Fallopian tube (tissue), 1 donor: ENCODE measurements around a stretch of chr5.

DNA sequence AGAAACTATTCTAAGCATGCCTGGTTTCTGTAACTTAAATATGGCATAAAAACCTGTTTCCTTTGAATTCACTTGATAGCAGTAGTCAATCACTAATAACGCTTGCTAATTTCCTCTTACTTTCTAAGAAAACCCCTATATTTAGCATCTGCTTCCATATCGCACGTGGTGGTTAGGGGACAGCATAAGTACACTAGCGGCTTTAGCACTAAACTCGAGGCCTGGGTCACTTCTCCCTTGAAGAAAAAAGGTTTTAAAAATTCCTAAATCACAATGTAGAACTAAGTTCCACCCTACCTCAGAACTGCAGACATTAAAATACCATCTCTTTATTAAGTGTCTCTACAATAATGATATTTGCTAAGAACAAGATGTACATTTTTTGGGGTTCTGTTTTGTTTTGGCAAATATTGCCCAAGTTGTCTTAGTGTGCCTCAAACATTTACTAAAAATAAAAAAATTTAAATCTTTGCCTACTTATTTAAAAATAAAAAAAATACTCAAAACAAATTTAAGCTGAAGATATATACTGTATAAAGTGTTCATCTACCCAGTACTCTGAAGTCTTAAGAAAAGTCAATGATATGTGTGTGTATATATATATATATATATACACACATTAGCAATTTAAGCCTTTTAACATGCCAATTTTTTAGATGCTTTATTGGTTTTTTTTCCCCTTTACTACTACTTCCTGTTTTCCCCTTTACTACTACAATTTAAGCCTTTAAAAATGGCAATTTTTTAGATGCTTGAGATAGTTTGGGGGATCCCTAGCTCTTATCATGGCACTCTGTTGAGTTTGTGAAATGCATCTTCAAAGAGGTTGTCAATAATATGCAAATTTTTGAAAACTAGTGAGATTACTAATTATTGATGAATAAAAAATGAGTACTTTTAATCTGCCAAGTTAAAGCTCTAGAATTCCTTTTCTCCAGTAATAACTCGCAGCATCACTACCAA lies 54.9 kb downstream of the IL6ST start:
- PRO-cap = no peak

- PRO-cap = no peak
Observed at GRCh38 chr5:55944457-55945144, 50.2 kb downstream of the IL6ST start.

DNA sequence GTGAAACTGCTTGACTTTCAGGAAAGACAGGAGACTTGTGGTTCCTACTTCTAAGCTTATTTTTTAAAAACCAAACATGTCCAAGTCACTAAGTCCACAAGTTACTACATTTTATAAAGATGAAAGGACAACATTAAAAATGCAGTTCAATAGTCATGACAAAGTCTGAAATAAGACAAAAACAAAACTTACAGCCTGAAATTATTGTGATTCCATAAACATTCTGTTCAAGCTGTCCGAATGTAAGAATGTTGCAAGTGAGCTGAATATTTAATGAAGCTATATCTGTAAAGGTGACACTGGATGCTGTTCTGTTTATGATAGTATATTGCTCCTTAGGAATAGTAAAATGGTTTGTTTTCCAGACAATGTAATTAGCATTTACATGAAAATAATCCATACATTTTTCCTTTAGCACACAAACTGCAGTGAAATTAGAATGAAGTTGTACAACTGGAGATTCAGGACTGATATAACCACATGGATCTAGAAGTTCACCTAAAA lies 25.4 kb downstream of the IL6ST start:
- PRO-cap = no peak

DNA sequence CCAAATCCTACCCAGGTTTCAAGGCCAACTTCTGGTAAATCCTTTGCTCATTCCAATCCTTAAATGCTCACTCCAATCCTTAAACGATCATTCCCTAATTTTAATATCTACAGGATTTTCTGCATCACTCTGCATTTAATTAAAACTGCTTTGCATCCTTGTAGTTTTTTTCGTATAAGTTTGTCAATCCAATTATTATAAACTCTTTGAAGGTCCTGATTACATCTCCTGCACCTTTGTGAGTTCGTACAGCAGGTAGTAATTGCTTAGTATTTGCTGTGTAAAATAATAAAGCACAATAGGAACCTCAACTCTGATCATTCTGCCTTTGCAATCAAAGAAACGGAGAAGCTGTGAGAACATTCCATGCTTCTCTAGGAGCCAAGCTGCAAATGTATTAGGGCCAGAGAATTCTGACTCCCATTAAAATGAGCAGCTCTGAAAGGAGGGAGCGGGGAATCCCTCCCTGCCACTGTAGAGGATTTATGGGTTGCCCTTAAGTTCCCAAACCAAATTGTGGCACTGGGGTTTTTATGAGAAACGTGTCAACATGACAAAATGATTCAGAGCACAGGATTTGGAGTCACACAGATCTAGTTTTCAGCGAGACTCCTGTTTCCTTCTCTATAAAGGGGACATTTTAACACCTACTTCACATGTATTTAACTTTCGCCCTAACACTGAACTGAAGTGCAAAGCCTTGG lies 1.9 kb downstream of the IL6ST start:
- PRO-cap = unidirectional peak, plus-strand start at position 406 of the sequence

GRCh38 chr5:55993573-55994345 lies 1.0 kb downstream of the IL6ST start:
- PRO-cap = no peak

DNA sequence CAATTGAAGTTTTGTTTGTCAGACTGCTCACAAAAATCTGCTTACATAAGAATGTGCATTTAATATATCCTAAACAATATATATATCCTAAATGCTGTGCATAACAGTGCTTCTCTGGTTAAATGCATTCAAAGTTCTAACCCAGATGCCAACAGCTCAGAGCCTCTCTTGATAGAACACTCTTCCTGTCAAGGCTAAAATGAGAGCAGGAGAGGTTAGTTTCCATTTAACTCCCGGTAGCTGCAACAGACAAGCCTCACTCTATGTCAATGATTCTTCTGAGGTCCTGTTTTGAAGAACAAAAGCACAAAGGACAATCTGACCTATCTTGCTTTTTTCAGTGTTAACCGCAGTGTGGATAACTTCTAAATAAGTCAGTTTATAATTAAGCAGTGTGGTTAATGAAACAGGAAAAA lies 80.8 kb downstream of the ANKRD55 start:
- PRO-cap = no peak

DNA sequence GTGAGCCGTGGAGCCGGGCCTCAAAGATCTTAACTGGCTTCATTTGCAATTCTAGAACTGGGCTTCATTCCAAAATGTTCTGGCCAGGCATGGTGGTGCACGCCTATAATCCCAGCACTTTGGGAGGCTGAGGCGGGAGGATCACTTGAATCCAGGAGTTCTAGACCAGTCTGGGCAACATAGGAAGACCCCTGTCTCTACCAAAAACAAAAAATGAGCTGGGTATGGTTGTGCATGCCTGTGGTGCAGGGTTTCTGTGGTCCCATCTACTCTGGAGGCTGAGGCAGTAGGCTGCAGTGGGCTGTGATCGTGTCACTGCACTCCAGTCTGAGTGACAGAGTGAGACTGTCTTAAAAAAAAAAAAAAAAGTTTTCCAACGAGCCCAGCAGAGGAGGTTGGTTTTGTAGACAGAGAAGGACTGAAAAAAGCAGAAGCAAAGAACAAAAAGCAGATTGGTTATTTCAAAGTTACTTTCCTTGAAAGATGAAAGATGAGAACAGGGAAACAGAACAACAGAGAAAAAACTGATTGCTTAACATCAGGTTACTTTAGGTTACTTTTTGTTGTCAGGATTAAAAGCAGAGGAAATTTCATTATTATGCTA lies 78.2 kb downstream of the ANKRD55 start:
- PRO-cap = no peak

DNA sequence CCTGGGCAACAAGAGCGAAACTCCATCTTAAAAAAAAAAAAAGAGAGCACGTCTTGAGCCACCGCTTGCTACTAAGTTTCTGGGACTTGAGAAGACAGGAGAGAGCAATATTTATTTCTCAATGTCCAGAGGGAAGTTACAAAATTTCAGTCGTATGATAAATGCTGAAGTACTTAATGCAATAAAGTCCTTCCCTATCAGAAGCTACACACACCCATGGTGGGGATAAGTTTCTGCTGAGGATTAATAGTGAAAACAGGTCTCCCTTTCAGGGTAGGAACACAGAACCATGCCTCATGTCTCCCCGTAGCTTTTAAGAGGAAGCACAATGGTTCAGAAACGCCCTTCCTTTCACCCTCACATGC lies 73.7 kb downstream of the ANKRD55 start:
- PRO-cap = no peak

- PRO-cap = no peak
Observed at GRCh38 chr5:56221731-56222180, 11.4 kb downstream of the ANKRD55 start.

GRCh38 chr5:56637257-56637750 lies 178.0 kb upstream of the MAP3K1 start:
- PRO-cap = no peak

DNA sequence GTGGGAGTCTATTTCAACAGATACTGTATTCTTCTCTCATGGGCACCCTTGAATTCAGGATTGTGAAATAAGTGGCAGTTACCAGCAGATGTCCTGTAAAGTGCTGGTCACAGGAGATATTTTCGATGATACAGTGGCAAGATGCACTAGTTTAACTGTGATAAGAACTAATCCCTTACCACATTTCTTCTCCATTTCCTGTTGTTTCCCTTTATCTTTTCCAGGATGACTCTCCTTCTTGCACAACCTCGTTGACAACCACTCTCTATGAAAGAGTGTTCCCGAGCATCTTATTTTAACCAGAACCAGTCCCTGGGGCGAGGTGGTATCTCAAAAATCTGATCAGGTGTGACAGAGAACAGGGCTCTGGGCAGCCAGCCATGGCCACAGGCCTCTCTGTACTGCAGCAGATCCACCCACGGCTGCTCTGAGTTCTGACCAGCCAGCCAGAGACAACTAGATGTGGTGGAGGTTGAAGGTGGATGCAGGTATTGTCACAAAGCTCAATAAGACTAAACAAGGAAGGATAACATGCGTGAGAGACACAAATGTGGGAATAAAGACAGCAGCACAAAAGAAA lies 51.3 kb upstream of the MAP3K1 start:
- PRO-cap = no peak

- PRO-cap = no peak
Observed at GRCh38 chr5:56829009-56829497, 13.7 kb downstream of the MAP3K1 start.

DNA sequence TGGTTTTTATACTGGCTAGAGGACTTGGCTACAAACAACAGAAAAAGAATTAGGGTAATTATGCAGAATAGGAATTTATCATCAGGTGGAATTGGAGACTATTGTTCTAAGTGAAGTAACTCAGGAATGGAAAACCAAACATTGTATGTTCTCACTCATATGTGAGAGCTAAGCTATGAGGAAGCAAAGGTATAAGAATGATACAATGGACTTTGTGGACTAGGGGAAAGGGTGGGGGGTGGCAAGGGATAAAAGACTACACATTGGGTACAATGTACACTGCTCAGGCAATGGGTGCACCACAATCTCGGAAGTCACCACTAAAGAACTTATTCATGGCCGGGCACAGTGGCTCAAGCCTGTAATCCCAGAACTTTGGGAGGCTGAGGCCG lies 51.6 kb upstream of the MIER3 start:
- PRO-cap = no peak

DNA sequence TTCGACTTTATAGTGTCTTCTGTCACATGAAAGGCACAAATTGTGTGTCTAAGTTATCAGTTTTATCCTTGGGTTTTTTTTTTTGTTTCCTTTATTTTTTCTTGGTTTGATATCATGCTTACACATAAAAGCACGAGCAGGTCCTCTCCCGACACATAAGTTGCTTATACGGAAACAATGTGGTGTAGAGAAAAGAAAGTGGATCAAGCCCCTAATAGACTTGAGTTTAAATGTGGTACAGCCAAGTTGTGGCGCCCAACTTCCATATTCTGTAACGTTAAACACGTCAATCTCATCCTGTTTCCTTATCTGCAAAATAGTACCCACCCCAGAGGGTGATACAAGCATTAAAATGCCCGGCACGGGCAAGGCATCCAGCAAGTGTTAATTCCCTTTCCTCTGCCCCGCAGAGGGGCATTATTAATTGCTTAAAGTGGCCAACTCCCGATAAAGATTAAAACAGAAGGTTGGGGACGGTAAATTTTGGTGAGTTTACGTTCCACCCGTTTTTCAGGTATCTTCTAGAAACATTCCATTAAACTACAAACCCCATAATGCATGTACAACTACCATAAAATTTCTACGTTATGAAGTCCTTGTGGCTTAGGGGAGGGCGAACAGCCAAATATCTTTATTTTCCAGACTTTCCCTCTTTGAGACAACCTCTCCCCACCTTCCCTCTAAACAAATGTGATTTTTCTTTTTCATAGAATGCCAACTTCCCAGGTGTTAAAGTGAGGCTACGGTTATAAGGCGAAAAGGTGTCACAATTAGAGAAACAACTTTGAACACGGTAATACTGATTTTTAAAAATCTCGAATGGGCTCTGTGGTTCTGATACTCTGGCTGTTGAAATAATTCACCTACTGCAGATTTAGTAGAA lies 1.4 kb upstream of the GPBP1 start:
- PRO-cap = no peak

DNA sequence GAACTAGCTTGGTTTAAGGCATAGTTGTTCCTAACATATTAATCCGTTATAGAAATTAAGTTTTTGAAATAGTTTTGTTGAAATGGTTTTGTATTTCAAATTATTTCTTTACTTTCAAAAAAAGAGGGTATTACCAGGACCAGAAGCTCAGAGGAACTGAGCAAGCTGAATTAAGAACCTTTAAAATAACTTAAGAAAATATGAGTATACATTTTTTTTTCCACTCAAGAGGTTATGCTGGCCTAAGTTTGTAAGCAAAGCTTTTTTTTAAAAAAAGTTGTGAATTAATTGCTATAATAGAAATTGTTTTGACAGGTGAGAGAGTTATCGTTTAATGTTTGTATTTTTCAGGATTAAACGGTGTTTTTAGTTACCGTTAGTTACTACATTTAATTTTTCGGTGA lies 3.1 kb downstream of the GPBP1 start:
- PRO-cap = no peak

DNA sequence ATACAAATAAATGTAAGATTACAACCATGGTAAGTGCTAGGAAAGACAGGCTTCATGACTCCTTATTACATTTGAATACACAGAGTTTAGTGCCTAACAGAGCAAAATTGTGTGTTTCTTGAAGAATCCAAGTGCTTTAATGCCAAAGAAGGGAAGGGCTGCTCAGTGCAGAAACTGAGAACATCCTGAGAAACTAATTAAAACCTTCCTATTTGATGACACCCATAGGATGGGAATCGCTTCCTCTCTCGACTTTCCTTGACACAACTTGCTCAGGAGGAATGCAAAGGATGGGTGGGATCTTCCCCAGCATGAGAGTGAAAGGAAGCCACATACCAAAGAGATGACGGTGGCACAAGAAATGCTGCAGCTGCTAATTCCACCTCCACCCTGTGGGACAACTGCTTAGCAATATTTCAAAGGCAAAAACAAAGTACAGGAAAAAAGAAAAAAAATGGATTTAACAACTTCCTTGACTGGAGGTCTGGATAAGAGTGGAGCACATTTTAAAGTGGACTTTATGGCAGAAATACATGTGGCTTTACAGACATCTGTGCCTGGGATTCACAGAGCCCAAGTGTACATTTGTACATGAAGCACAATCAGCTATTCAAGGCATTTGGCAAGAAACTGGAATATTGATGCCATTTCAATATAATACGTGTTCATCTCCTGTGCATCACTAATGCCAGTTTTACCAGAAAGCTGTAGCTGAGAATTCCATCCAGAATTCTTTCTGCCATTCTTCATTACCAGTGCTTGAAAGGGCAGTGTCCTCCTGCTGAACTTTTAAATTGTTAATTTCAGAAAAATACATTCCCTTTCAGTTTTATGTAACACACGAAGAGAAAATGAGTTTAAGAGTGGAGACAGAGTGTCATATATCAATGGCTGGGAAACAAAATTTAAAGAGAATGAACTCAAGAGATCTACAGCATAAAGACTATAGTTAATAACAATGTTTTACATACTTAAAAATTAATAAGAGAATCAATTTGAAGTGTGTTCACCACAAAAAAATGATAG lies 359.2 kb upstream of the ACTBL2 start:
- PRO-cap = no peak

DNA sequence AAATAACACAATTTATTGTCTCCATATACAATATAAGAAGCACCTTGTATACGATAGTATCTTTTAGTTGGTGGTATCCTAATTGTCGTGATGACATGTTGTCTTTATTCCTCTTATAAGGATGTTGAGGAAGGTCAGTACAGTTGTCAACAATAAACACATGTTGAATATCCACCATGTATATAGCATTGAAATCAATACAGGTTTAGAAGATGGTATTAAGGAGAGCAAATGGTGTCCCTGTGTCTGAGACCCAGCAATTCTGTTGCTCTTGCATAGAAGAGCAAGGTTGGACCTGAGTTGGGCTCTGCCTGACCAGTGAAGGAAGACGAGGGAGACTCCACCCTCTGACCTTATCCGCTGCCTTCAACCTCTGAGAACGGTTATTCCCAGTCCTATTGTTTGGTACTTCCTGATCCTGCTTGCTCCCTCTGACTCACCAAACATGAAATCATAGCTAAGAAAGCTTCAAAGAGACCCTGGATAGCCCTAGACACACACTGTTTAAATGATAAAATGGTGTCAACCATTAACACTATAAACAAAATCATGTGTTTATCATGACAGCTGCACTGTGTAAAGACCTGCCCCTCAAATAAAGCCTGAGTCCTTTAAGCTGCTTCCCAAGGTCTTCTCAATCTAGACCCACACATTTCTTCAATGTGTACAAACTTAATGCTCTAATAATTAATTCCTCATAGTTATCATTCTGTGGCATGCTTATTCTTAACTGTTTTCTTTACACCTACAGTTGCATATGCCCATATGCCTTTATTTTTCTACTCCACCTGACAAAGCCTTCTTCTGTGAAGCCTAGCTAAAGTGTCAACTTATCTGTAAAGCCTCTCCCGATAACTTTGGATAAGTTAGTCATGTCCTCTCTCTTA lies 218.4 kb downstream of the PLK2 start:
- PRO-cap = bidirectional peak, plus-strand start at position 471 of the sequence, minus-strand start at position 327 of the sequence

DNA sequence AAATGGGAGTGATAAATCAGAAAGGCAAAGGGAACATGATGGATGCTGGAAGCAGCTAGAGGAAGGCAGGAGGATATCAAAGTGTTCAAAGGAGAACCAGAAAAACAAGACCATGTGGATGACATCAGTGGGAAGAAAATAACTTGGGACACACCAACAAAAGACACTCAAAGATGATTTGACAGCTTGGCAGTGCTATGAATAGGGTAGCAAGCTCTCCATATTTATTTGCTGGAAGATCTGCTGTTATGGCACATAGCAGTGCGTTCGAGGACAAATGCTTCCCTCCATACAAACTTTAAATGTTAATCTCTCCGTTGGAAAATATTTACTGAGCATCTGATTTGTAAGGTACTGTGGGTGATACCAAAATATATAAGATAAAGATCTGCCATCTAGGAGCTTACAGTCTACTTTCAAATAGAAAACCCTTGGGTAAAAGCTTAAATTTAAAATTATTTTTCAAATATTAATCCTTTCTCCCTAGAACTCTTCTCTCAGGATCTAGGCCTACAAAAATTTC lies 142.7 kb downstream of the PLK2 start:
- PRO-cap = no peak

DNA sequence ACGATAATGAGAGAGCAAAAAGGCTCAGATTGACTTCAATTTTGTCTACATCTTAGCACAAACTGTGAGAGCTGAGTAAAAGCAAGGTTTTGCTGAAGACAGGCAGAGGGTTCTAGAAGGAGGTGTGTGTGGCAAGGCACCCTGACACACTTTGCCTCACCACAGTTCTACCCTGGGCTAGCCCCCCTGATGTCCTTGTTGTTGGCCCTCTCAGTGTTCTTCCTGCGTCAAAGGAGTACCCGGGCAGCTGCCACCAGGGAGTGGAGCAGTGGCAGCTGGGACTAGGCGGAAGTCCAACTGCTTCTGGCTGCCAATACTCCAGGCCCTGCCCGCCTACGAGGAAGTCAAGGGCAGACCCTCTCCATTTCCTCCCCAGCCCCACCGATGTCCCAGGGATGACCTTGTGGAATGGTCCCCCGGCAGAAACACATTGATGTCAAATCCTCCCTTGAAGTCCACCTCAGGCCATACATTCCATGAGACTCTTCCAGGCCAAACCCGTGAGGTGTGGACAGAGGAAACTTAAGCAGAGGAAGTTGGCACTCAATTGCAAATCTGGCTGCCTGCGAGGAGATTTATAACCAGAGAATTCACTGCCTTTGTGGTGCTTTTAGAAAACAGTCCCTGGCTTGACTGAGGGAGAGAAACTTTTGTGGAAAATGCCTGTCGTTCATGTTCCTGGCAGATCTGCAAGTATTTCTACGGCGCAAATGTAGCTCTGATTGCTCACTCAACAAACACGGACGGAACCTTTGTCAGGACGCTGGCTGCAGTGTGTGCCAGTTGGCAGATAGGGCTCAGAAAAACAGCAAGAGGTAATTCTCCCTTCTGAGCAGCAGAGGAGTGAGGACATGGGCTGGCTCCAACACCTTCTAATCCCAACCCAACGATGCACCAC lies 339.7 kb downstream of the RAB3C start:
- PRO-cap = unidirectional peak, minus-strand start at position 153 of the sequence; bidirectional peak, plus-strand start at position 642 of the sequence, minus-strand start at position 549 of the sequence

GRCh38 chr5:58969207-58969930 lies 386.5 kb downstream of the RAB3C start:
- PRO-cap = no peak